ENCODE results near the genes FAM180B, OR4S2 and OR10AG1.

- RRBS: under 1% methylated on average over 8 of the region's 21 CpGs
These were observed 634 bp downstream of the ARFGAP2 start for GRCh38 chr11:47175970-47176520.

GRCh38 chr11:47182207-47182973 is 3.8 kb downstream of the PACSIN3 start:
- RRBS: no CpG with 5 or more reads among the region's 22 CpGs

- RRBS: no CpG with 5 or more reads among the region's 15 CpGs
These were observed 10.2 kb downstream of the MYBPC3 start for GRCh38 chr11:47342254-47342831.

GRCh38 chr11:47406741-47407668 is 1.4 kb upstream of the SLC39A13 start:
- RRBS: no CpG with 5 or more reads among the region's 14 CpGs

DNA sequence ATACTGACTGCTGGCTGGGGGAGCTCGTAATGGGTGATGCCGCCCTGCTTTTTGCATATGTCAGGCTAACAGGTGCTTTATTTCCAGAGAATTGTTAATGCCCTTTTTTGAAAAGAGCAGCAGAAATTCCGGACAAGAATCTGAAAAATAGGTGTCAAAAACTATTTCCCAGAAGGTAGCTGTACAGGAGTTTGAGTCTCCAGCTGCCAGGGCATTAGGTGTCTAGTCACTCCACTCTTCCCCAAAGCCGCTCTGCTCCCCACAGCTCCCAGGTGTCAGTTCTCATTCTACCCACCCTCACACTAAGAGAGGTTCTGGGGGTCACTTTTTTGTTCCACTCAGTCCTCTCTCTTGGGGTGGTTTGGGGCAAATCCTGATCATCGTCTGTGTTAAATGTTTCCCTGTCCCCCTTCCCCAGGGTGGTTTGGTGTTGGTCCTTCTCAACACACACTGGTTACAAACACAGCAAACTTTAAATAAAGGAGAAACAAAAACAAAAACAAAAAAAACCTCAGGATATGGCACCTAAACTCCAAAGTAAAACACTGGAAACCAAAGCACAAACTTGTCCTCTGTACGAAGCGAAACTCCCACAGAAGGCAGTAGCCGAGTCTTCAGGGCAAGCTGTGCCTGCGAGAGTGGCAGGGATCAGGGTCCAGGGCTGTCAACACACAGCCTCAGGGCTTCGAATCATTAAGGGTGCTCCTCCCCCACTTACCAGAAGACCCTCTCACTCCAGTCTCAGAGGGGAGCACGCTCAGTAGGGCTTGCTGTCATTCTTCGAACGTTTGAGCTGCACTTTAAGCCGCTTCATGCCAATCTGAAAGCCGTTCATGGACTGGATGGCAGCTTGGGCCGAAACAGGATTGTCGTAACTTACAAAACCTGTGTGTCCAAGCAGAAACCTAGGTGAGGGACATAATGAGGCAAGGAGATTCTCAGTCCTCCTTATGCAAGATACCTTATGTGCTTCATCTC is 22.8 kb upstream of the RAPSN start:
- RRBS: no CpG with 5 or more reads among the region's 17 CpGs

DNA sequence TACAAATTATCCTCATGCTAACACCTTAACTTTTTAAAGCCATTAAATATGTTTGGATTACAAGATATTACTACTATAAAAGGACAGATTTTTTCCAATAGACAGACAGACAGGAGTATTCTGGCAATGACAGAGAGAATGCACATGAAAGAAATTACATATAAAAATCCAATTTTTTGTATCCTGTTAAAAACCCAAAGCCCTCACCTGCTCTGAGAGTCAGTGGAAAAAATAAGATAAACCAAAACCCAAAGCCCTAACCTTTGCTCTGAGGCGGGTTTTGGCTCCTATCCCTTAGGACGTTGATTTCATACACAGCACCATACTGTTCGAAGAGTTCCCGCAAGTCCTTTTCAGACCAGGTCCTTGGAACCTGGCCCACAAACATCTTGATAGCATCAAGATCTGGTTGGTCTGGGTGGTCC is 39.7 kb upstream of the RAPSN start:
- RRBS: no CpG with 5 or more reads among the region's 4 CpGs

DNA sequence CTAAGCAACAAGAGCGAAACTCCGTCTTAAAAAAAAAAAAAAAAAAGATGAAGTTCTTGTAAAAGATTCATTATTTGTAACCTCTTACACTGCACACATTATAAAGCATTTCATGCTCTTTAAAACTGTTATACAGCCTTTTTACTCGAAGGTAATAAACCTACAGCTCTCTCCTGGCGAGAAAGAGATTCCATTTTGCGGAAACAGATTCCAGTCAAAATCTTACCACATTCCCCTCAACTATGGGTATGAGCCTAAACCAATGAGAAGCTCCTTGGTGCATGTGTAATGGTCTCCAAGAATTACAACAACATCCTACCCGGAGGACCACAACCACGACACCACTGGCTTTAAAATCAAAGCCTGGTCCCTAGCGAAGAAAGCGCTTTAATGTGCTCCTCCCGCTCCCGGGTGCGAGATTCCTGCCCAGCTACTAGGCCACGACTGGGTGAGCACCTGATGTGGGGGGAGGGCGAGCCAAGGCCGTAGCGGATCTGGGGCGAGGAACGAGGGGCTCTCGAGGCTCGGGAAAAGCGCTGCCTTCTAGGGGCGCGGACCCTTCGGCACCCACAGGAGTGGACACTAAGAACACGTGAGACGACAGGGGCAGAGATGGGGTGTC is 835 bp downstream of the CELF1 start:
- RRBS: 1% methylated on average over 6 of the region's 26 CpGs

DNA sequence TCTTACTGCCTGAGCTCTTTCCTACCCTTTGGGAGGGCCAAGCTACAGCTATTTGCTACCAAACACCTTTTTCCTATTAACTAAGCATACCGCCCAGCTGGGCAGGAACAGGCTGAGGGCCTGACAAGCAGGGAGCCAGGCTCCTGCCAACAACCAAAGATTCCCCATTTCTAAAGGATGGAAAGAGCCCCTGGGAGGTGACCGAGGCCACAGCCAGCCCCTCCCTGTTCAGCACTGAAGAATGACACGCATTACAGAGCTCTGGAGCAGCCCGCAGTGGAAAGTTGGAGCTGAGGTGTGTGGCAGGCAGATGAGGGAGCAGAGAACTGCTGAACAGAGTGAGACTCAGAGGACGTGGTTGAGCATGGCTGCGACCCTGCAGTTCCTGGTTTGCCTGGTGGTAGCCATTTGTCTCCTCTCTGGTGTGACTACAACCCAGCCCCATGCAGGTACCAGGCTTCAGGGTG is at the start of gene FAM180B:
Gene FAM180B, plus strand, starts transcription at position 274 of the 467 bp plus-strand sequence.
- RRBS: no CpG with 5 or more reads among the region's 6 CpGs

GRCh38 chr11:47723875-47724425 is 8.8 kb upstream of the AGBL2 start:
- RRBS: no CpG with 5 or more reads among the region's 6 CpGs

DNA sequence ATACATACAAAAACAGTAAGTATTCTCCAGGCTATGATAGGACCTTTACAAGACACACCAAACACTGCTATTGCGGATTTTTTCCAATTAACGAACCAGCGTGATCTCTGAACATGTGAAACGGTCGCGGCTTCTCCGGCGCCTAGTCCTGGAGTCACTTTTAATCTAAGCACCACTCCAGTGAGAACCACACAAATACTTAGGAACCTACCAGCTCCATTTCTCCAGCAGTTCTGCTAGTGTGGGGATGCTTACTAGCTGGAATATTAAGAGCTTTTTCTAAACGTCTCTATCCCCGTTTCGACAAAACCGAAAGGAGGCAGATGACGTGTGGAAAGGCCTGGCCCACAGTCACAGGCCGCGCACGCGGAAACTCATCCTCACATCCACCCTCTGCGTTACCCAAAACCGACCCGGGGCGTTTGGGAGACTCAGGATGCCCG is 755 bp downstream of the FNBP4 start:
- RRBS: no CpG with 5 or more reads among the region's 22 CpGs

- RRBS: no CpG with 5 or more reads among the region's 28 CpGs
These were observed 593 bp downstream of the NUP160 start for GRCh38 chr11:47847320-47848194.

DNA sequence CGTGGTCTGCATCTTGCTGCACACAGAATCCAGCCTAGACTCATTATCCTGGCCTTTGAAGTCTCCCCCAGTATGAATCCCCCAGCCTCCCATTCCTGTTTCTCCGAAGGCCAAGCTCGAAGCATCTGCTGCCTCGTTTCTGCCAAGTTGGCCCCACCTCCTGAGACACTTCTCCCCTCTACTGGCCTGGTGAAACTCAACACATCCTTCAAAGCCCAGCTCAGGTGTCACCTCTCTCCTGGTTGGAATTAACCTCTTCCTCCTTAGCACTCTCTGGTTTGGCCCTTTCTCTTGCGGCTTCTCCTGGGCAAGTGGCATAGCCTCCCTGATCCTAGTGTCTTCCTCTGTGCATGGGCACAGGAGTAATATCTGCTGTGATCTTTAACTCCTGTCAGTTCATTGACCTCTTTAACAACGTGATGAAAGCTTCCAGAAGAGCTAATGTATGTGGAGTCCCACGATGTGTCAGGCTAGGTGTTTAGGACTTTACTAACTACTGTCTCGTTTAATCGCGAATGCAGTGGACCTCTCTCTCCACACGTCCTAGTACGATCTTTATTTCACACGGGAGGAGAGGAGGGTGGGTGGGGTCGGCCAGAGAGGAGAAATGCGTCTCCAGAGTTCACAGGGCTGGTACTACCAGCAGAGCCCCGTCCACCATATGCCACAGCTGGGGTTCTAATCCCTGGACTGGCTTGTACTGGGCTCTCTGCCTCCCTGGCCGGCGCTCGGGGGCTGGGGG is 857 bp upstream of the PTPRJ start:
- RRBS: no CpG with 5 or more reads among the region's 19 CpGs

DNA sequence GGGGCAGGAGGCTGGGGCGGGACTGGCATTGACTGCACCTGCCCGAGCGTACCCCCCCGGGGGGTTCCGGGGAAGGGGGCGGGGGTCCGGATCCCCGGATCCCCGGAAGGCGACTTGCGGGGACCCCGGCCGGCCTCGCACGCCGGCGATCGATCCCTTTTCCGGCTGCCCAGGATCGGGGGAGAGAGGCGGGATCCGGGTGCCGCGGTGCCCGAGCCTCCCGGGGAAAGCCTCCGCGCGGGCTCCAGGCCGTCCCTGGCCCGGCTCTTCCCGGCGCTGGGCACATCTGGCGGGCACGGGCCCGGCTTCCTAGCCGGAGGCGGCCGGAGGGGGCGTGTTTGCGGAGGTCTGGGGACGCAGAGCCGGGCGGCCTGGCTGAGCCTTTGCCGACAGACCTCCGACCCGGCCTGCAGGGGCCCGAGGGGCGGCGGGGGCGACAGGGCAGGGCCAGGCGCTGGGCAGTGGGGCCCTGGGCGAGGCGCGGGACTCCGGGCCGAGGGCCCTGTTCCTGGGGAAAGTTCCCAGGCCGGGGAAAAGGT is 744 bp downstream of the PTPRJ start:
- RRBS: 2% methylated on average over 22 of the region's 58 CpGs

DNA sequence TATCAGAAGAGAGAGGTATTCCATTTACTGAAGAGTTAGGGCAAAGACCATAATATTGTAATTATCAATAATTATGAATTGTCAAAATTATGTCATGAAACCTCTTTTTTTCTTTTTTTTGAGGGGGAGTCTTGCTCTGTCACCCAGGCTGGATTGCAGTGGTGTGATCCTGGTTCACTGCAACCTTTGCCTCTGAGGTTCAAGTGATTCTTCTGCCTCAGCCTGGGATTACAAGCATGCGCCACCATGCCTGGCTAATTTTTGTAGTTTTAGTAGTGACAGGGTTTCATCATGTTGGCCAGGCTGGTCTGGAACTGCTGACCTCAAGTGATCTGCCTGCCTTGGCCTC is 9.9 kb downstream of the PTPRJ start:
- RRBS: no CpG with 5 or more reads among the region's 1 CpG

GRCh38 chr11:48102729-48103352 is 113.8 kb upstream of the OR4B1 start:
- RRBS: no CpG with 5 or more reads among the region's 1 CpG

DNA sequence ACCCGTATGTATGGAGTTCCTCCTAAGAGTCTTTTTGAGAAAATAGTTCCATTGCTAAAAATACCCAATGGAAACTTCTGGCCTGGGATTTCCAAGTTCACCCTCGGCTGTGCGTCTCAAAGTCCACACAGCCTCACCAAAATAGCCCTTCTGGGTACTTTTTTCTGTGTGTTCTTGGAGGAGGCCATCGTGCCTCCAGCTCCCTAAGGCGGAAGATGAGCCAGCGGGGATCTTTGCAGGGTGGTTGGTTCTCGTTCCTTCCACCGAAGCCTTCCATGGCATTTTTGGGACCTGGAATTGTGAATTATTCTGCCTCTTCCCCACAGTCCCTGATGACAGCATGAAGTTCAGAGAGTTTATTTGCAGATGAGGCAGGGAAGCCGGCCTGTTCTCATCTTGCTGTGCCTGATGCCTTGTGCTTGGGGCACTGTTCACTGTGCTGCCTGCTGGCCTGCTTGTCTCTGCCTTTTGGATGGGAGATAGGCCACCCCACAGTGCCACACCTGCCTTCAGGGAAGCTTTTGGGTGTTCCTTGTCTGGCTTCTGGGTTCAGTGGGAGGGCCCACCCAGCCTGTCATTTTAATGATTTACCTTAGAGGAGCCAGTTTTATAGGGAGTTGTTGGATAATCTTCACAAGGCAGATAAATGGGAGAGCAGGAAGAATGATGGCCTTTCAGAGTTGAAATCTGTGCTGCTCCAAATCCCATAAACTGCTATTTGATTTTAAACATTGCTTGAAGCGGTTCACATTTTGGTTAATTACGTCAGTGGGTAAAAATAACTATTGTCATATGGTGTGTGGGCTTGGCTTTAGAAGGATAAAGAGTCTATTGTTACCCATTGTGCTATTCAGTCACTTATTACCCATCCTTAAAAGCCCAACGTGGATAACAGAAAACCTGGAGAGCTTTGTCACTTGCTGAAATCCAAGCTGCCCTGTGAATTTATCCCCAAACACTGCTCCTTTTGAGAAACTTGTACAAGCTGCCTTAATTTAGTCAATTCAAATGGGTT is 112.6 kb upstream of the OR4B1 start:
- RRBS: no CpG with 5 or more reads among the region's 12 CpGs

- RRBS: no CpG with 5 or more reads among the region's 3 CpGs
These were observed 30.5 kb downstream of the FOLH1 start for GRCh38 chr11:49177952-49178309.

DNA sequence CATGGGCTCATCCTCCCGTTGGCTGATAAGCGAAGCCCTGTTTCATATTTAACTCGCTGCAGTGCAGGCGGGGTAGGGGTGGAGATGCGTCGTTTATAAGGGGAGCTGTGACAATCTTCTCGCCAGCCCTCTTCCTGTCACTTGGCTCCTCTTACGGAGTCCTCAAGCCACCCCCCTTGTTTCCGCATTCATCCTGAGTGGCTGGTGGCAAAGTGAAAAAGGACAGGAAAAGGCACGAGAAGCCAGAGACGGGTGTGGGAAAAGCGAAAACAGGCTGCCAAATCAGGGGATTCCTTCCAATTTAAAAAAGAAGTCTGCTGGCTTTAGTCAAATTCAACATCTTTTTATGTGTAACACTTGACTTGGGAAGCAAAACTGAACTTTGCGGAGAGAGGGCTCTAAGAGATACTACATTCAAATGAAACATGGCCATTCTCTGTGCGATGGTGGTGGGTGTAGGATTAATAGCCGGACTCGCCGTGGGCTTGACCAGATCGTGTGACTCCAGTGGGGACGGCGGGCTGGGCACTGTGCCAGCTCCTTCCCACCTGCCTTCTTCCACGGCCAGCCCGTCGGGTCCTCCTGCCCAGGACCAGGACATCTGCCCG is 187.5 kb upstream of the OR4C12 start:
- RRBS: no CpG with 5 or more reads among the region's 24 CpGs

- RRBS: no CpG with 5 or more reads among the region's 3 CpGs
These were observed at the start of gene OR4S2 for GRCh38 chr11:55647909-55648534. Gene OR4S2 (plus strand): TSS chr11:55648327.

- RRBS: no CpG with 5 or more reads among the region's 2 CpGs
These were observed at the start of gene OR10AG1 for GRCh38 chr11:55969888-55970112. Gene OR10AG1 (minus strand): TSS chr11:55969945.

Data from renal cortical epithelial cell (primary cell).